SK-N-DZ (cell line): ENCODE measurements around a stretch of chr5.

RAMPAGE:
- cytosol, long total RNA = no peak
- nucleus, long total RNA = no peak
Measured at GRCh38 chr5:36160662-36160882, 8.7 kb downstream of the SKP2 start.

RAMPAGE:
- cytosol, long total RNA = start-site peak on the minus strand at chr5:36241548-36241665, 14 and 21 reads in 2 replicates
- nucleus, long total RNA = no peak
Measured at GRCh38 chr5:36240722-36241725, 701 bp downstream of the NADK2 start.

GRCh38 chr5:36657486-36657776 lies 51.0 kb downstream of the SLC1A3 start:
RAMPAGE:
- cytosol, long total RNA = no peak
- nucleus, long total RNA = no peak

DNA sequence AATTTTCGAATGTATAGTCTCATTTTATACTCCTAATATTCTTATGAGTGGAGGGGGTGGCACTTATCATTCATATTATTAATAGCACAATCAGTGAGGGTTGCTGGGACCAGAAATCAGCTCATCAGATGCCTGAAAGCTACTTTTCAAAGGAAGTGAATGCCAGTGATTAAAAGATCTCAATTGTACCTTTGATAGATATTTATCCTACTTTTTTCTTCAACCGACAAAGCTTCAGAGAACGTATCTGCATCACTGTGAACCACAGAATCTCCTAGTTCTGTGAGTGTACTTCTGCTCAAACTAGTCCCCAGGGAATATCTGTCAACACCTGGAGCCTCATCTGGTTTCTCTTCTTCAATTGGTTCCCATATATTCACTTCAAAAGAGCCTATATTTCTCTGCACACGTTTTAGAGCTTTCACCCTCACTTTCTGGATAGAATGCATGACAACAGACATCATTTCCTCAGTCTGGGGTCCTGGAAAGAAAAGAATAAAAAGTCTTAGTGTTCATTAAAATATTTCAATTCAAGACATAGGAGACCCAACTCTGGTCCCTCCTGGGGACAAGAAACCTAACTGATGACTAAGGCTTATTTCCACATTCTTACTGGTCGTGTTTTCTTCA lies 64.5 kb downstream of the CPLANE1 start:
RAMPAGE:
- cytosol, long total RNA = no peak
- nucleus, long total RNA = no peak

DNA sequence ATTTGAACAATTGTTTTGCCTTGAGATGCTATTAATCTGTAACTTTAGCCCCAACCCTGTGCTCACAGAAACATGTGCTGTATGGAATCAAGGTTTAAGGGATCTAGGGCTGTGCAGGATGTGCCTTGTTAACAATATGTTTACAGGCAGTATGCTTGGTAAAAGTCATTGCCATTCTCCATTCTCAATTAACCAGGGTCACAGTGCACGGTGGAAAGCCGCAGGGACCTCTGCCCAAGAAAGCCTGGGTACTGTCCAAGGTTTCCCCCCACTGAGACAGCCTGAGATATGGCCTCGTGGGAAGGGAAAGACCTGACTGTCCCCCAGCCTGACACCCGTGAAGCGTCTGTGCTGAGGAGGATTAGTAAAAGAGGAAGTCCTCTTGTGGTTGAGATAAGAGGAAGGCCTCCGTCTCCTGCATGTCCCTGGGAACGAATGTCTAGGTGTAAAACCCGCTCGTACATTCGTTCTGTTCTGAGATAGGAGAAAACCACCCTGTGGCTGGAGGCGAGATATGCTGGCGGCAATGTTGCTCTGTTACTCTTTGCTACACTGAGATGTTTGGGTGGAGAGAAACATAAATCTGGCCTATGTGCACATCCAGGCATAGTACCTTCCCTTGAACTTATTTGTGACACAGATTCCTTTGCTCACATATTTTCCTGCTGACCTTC lies 167.7 kb downstream of the GDNF start:
RAMPAGE:
- cytosol, long total RNA = no peak
- nucleus, long total RNA = no peak

DNA sequence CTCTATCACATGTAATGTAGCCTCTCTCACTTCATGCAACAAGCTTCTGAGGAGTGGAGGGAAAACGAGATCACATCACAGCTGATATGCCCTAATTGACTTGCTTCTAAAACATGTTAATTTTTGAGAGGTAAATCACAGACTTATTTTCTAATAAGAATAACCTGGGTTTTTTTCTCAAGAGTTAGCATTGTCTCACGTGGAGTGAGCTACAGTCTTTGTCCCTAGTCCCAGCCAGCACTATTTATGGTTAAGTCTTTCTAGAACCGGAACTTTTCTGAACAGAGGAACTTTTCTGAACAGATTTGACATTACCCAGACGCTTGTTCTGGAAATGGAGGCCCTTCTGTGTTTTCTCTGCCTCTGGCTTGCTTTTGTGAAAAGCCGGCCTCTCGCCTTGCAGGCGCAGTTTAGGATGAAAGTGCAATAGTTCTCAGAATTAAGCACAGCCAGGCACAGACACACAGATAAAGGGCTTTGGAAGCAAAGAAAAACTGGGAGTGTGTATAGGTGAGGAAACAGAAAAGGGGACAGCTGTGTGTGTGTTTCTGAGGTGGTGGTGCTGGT lies 6.0 kb downstream of the GDNF start:
RAMPAGE:
- cytosol, long total RNA = no peak
- nucleus, long total RNA = no peak

GRCh38 chr5:38386718-38387116 lies 128.4 kb downstream of the EGFLAM start:
RAMPAGE:
- cytosol, long total RNA = no peak
- nucleus, long total RNA = no peak

DNA sequence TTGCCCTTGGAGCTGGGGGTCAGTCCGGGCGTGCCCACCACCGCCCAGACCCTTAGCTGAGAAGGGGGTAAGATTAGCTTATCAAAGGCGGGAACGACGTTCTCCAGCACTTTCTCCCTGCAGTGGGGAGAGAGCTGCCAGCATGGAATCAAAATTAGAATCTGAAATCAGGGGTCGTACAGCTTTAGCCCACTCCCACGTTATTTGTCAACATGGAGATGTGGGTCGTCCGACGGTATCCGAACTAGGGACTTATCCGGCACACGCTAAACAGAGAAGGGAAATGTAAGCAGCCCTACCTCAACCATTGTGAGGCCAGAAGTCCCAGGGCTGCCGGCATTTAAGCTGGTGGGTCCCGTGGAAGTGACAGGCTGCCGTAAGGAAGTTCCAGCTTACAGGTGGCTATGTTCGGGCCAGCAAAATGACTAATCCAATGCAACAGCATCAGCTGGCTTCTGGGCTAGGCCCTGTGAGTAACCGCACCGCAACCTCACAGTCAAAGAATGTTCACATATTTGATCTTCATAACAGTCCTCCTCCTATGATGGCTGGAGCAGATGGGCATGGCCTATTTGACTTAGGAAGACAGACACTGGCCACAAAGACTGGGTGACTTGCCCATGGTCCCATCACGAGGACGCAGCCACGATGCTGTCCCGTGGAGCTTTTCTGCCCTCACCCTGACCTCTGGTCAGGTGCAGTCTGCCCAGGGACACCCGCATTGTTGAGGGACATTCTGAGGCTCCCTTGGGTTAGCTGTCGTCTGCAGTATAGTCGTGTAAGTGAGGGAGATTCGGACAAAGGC lies 88.3 kb downstream of the LIFR start:
RAMPAGE:
- cytosol, long total RNA = no peak
- nucleus, long total RNA = no peak

DNA sequence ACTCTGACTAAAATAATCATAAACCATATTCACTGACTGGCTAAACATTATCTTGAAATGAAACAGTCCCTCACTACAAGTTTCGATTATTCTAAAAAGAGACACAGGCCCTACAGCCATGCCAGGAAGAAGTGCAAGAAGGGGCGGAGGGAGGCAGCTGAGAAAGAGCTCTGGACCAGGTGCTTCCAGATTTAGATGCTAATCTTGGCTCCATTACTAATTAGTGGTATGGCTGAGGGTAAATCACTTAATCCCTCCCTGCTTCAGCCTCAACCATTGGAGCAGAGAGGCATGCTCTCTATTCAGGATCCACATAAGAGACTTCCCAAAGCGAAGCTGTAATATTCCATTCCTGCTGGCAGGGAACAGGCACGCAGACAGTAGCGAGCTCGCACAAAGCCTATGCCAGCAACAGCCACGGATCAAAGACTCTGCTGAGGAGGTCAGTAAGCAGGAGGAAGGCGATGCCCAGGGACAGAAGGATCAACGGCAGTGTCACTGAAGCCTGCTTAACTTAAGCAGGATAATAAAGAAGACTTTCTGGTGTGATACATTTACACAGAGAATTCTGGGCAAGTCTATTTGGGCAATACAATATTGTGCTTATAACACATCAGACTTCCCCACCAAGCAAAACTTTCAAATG lies 24.2 kb downstream of the LIFR start:
RAMPAGE:
- cytosol, long total RNA = no peak
- nucleus, long total RNA = no peak

DNA sequence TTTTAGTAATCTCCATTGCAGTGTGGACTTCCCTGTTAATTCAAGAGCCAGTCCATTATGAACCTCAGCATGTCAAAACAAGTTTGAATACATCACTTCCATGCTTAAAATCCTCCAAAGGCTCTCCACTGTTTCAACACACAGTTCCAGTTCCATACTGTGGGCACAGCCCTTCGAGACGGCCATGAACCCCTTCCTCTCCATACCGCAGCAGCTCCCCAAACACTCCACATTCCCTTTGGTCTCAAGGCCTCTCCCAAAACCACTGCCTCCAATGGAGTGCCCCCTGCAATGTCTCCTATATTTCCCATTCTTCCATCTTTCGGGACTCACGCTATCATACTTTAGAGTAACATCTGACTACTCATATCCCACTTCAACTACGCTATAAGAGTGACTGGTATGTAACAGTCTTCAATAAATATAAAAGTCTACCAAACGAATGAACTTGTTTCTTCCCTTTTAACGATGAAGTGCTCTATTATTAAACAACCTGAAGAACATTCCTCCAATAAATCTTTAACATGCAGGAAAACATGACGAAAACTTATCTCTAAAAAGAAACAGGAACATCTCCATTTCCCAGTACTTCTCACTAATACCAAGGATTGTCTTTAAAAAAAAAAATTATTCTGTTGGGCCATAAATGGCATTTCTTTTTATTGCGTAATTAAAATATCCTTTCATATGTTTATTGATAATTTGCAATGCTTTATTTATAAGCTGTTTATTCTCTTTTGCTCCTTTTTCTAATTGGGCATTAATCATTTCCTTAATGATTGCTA lies 19.2 kb downstream of the LIFR start:
RAMPAGE:
- cytosol, long total RNA = no peak
- nucleus, long total RNA = no peak

DNA sequence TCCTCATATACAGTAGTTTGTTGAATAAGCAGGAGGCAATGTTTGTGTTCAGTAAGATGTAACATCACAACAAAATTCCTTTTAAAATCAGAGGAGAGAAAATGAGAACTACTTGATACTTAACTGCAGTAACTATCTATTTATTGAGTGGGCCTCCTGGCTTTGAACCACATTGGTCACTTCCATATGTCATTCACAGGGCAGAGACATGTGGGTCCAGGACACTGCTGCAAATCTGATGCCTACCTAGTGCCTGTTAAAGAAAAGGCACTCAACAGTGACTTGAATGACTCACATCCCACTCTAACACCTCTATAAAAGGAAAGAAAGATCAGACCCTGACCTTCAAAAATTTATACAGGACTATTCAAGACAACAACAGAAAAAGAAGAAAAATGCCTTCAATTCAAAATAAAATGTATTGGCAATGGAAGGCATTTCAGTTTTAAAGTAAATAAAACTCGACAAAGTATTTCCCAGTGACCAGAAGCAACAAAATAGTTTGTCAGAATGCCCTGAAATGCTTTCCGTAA lies 8.1 kb downstream of the LIFR start:
RAMPAGE:
- cytosol, long total RNA = no peak
- nucleus, long total RNA = no peak

DNA sequence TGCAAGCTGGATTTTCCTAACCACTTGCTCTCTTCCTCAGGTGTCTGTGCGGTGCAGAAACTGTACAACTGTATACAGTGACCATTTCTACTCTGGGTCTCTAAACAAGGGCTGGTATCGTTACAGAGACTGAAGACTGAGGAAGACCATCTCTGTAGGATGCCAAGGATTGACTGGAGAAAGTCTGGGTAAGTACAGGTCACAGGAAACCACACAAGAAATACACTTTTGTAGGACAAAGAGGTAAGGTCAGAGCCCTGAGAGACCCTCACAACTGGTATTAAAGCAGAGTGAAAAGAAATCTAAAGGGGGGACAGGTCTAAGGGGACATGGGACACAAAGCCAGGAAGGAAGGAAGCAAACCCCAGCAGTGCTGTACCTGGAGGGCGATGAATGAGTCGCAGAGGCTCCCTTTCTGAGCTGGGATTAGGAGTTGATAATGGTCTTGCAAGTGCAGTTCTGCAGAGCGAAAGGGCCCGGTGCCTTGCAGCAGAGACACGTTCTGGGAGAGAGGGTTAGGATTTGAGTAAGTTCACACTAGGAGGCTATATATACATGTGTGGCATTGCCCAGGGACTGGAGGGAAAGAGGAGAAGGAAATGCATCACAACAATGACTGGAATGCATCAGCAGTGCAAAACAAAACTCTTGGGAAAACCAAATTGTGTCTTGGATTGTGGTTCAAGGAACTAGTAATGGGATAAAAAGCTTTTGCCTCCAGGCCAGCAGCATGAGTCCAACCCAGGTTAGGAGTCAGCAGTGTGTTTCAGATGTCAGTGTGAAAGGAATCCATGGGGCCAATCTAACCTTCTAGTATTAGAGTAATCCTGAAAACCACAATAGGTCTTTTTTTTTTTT lies 38.7 kb upstream of the LIFR start:
RAMPAGE:
- cytosol, long total RNA = no peak
- nucleus, long total RNA = no peak

DNA sequence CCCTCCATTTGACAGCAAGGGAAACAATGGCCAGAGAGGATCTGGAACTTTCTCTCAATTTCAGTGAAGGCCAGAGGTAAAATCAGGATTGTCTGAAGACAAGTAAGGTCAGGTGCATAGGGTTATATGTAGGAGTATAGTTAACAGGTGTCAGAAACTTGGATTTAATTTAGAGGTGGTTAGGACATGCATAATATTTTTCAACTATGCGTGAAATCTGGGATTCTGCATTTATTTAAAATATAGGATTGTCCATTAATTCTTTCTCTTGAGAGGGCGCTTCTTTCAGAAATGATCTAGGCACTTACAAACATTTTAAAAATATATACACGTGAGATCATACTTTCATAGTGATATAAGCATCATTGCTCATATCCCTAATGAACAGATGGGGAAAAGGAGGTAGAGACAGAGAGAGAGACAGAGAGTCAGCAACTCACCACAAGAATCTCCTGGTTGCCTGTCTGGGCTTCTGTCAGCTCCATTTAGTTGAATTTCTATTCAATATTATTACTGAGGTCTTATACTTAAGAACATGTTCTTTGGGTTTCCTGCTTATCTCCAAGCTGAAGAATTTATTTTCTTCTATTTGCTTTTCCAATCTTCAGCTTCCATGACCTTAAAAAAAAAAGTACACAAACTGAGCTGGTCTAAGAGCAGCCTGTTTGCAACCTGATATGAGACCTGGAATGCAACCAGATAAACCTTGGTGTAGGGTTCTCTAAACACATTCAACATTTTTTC lies 51.4 kb upstream of the LIFR start:
RAMPAGE:
- cytosol, long total RNA = no peak
- nucleus, long total RNA = no peak

RAMPAGE:
- cytosol, long total RNA = no peak
- nucleus, long total RNA = no peak
Measured at GRCh38 chr5:38639360-38639983, 83.0 kb upstream of the LIFR start.

GRCh38 chr5:38809808-38810109 lies 36.1 kb upstream of the OSMR start:
RAMPAGE:
- cytosol, long total RNA = no peak
- nucleus, long total RNA = no peak

DNA sequence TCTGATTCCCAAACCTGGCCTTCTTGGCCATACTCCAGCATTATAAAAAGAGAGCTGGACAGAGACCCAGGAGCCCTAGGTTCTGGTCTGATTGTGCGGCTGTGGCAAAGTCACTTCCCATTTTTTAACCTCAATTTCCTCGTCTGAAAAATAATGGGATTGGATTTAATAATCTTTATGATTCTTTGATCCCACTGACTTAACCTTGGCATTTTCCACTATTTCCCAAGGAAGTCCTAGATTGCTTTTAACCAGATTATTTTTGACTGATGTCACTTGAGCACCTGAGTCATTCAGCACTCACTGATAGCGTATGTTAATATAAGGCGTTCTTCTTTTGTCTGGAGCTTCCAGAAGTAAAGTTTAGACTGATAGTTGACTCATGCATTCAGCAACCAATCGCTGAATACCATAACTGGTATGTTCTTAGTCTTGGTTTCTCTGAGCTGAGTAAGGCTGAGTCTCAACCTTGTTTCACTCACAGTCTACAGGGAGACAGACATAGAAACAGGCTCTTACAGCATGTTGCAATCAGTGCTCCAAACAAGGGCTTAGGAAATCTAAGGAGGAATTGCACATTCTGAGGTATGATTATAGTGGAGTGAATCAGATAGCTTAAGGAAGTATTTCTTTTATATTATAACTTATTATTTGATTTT lies 26.3 kb downstream of the OSMR start:
RAMPAGE:
- cytosol, long total RNA = no peak
- nucleus, long total RNA = no peak

RAMPAGE:
- cytosol, long total RNA = no peak
- nucleus, long total RNA = no peak
Measured at GRCh38 chr5:38880181-38880738, 34.4 kb downstream of the OSMR start.

RAMPAGE:
- cytosol, long total RNA = no peak
- nucleus, long total RNA = no peak
Measured at GRCh38 chr5:38883590-38884330, 37.9 kb downstream of the OSMR start.

GRCh38 chr5:39049454-39050824 lies 24.3 kb downstream of the RICTOR start:
RAMPAGE:
- cytosol, long total RNA = no peak
- nucleus, long total RNA = no peak

RAMPAGE:
- cytosol, long total RNA = no peak
- nucleus, long total RNA = no peak
Measured at GRCh38 chr5:39069524-39070200, 4.5 kb downstream of the RICTOR start.